Natural killer cell (primary cell): ENCODE measurements around the gene CDC42EP4.

GRCh38 chr17:71441065-71441399, 679.8 kb upstream of the SOX9 start:
- PRO-cap: no peak

DNA sequence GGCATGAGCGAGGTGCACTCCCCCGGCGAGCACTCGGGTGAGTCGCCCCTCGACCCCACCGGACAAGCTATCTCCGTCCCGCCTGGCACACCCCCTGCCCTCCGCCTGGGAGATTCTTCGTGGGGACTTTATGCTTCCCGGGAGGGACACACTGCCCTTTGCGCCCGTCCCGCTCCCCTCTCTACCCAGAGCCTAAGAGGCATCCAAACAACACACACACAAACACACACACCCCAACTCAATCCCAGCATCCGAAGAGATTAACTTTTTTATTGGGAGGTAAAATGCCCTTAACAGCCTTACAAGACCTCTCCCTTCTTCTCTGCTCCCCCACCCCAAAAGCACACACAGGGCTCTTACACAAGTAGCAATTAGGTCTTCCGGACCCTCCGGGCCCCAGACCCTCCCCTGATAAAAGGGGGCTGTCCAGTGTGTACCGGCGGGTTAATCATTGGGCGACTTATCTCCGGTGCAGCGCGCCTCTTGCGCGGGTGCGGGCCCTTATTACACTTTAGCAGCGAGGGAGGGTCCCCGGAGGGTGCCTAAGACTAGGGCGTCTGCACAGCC, 2.2 kb downstream of the SOX9 start:
- PRO-cap: no peak

DNA sequence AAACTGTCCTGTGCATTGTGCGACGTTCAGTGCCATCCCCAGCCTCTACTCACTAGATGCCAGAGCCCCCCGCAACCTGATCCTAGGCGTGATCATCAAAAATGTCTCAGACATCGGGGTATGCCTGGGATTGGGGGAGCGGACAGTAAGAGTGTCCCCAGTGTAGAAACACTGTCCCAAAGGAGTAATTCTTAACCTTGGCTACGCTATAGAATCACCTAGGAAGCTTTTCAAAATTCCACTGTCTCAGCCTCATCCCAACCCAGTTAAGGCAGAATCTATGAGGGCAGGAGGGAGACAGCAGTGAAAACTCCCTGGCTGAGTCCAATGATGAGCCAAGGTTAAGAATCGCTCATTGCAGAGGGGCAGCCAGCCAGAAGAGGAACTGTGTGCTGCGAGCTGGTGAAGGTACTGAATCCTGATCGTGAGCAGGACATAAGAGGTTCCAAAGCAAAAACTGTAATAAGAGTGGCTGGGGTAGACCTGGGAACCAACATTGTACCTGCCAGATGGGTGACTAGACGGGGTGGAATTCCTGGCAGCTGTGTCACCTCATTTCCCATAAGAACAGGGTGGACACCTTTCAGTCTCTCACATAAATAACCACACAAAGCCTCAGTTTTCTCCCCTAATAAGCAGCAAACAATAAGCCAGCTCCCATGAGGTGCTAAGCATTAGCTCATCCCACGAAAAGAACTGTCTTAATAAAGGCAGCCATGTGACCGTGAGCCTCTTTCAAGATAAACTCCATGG, 290.2 kb downstream of the SOX9 start:
- PRO-cap: no peak

GRCh38 chr17:72463219-72464334, 342.8 kb downstream of the SOX9 start:
- PRO-cap: no peak

DNA sequence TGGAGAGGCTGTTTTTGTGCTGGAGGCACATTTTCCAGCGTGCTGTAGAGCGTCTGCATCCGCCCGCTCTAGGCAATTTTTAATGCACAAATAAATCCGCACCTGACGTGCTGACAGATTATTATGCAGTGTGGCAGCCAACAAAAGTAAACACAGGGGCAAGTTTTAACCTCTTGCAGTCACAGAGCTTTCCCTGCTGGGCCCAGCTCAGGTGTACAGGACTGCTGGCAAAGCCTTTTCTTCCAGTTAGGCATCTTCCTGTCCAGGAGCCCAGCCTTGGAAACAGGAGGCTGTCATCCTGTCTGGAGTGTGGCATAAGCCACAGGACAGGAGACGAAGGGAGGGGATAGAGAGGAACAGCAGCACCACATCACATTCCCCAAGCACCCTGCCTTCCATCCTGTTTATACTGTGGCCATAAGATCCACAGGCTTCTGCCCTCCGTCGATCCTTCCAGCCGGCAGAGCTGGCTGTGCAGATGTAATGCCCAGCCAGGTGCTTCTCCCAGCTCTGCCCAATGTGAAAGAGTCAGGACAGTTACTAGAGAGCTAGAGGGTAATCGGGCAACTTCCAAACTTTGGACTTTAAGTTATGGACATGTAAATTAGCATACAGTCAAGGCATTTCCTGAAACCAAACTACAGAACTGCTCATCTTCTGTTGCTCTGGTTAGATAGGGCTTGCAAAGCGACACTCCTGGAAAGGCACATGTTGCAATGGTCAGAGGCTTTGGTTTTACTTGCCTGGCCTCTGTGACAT, 368.4 kb downstream of the SOX9 start:
- PRO-cap: no peak

GRCh38 chr17:72514705-72515329, 394.0 kb downstream of the SOX9 start:
- PRO-cap: no peak

DNA sequence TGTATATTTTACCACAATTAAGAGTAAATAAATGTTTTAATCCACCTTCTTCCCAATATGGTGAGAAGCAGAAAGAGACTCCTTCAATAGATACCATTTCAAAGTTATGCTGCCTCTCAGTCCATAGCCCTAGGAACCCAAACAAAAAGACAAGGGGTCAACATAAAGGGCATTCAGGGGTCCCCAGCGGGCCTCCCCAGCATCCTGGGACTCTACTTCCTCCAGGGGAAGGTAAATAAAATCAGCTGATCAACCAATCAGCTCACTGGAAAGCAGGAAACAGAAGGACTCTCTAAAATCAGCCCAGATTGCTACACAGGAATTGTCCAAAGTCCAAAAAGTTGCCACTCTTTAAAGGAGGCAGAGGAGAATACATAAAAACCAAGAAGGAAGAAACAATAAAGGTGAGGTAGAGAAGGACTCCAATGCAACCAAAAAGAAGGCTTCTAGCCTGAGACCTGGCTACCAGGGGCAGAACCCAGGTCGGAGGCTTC, 404.4 kb downstream of the SOX9 start:
- PRO-cap: no peak

DNA sequence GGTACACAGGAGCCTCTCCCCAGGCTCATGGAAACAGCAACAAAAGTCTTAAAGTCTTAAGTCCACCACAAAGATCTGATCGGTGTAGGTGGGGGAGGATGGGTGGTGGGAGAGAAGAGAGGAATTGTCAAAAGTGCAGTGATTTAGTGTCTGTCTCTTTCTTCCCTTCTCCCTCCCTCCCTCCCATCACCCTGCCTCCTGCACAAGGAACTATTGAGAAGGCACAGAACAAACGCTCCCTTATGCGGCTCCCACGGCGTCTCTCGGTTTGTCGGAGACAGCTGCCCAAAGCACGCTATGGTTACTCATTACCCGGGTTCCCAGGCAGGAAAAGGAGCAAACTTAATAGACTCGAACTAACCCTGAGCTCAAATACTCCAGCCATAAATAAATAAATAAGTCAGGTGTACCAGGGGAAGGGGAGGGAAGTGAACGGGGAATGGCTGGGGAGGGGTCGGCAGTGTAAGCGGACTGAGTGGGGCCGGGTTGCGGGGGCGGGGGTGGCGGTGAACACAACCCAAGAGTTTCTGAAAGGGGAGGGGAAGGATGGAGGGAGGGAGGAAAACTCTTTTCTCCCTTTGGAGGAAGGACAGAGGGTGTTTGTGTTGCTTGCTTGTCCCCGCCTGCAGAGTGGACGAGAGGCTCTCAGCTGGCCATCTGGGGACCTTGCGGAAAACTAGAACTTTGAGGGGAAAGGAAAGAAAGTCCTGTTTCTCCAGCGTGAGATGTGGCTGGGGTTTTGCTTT, 477.3 kb downstream of the SLC39A11 start:
- PRO-cap: no peak

GRCh38 chr17:72844615-72845763, 247.5 kb downstream of the SLC39A11 start:
- PRO-cap: no peak

DNA sequence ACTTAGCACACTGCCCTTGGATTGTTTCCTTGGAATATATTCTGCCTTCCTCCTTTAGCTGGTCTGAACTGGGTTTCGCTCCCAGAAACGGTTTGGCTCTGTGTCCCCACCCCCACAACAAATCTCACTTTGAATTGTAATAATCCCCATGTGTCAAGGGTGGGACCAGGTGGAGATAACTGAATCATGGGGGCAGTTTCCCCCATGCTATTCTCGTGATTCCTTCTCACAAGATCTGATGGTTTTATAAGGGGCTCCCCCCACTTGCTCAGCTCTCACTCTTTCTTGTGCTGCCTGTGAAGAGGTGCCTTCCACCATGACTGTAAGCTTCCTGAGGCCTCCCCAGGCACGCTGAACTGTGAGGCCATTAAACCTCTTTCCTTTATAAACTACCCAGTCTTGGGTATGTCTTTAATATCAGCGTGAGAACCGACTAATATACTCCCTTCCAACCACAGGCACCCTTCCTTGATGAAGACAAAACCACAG, 218.8 kb downstream of the SLC39A11 start:
- PRO-cap: no peak

- PRO-cap: no peak
These were observed 190.5 kb downstream of the SLC39A11 start for GRCh38 chr17:72902073-72902377.

DNA sequence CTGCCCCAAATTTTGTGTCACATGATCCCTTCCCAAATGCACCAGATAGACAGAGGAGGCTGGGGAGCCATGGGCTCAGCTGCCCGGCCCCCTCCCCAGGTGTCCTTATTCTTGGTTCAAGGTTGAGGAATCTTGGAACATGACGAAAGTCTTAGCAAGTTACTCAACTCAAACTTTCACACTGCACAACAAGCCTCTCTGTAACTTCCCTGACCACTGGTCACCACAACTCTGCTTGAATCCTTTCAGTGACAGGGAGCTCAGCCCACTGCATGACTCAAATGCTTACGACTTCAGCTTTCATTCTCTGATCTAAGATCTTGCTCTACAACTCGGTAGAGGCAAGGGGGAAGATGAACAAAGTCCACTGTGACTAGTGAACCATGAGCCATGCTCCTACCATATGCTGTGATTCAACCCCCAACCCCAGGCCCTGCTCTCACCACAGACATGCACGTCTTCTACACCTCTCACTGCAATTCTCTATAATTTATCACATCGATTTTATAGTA, 160.9 kb downstream of the SLC39A11 start:
- PRO-cap: no peak

- PRO-cap: no peak
These were observed 539 bp downstream of the C17orf80 start for GRCh38 chr17:73232540-73233404.

- PRO-cap: no peak
These were observed 487 bp upstream of the CPSF4L start for GRCh38 chr17:73261974-73262759.

DNA sequence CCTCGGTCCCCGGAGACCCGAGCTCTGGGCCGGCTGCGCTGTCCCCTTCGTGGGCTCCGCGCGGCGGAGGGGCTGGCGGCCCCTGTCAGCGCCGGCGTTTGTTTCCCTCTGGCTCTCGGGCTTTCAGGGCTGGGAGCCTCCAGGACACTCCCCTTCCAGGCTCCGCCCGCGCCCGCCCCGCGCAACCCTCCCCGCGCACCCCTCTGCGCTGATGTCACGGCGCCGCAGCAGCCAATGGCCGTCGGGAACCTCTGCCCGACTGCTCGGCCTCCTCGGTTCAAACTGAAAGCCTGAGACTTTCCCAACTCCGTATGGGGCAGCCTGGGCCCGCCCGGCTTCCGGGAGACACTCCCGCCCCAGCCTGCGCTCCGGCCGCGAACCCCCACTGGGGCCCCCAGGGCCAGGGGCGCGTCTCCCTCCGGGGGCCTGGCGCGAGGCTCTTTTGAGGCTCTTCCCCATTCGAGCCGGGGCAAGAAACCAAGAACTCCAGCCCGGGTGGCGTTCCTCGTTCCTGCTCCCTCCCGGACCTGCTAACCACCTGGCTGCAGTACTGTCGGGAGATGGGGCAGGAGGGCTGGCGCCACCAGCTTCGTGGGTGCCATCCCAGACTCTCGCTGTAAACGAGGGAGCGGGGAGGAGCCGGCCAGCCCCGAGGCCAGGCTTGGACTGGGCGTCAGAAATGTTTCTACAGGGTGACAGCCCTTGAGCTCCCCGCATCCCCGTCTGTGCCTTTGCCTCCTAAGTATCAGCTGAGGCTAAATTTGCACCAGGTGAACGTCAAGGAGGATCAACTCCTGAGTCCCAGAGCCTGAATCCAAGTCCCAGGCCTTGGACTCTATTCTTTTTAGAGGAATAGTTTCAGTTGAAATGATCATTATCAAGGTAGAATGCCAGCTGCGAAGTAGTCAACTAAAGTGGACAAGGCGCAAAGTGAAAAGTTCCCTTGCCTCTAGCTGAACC, at the start of gene CDC42EP4:
Gene CDC42EP4, minus strand, starts transcription at position 110 of the 960 bp plus-strand sequence.
- PRO-cap: bidirectional peak, plus-strand start at position 227 of the sequence, minus-strand start at position 110 of the sequence

- PRO-cap: no peak
These were observed 12.1 kb upstream of the CDC42EP4 start for GRCh38 chr17:73323878-73324347.

DNA sequence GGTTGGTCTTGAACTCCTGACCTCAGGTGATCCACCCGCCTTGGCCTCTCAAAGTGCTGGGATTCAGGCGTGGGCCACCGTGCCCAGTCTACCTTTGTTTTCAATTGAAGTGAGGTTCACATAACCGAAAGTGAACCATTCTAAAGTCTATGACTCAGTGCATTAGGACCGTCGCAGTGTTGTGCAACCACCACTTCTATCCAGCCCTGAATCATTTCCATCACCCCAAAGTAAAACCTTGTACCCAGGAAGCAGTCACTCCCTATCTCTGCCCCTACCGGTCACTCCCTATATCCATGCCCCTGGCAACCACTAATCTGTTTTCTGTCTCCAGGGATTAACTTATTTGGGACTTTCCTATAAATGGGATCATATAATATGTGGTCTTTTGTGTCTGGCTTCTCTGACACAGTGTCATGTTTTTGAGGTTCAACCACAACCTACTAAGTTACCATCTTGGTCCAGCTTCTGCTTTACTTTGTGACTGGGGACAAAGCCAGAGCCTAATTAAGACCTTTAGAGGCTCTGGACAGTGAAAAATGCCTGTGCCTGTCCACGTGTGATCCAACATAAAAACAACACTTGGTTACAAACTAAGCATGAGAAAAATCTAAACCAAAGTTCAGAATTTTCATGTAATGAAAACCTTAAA, 28.4 kb upstream of the CDC42EP4 start:
- PRO-cap: no peak

- PRO-cap: no peak
These were observed 49.5 kb upstream of the CDC42EP4 start for GRCh38 chr17:73361205-73361703.

DNA sequence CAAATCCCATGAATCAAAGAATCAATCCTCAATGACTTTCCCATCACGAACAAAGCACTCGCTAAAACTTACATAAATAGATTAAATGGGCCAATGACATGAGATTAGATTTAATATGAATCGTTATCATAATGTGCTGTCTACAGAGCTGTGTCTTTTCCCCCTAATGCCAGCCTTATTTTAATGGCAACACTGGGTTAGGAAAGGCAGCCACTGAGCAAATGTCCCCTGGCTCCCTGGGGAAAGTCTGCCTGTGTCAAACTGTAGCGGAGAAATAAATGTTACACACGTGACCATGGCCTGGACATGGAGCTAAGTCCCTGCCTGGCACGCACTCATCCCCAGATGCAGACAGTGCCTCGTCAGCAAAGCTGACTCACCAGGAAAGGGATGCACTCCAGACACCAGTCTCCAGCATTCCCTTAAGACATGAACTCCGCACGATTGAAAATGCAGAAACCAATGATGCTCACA, 61.3 kb upstream of the SDK2 start:
- PRO-cap: no peak

GRCh38 chr17:74209538-74210131, 3.7 kb upstream of the TTYH2 start:
- PRO-cap: no peak